Bile duct (tissue), 1 donor: ENCODE measurements around a stretch of chr3.

DNA sequence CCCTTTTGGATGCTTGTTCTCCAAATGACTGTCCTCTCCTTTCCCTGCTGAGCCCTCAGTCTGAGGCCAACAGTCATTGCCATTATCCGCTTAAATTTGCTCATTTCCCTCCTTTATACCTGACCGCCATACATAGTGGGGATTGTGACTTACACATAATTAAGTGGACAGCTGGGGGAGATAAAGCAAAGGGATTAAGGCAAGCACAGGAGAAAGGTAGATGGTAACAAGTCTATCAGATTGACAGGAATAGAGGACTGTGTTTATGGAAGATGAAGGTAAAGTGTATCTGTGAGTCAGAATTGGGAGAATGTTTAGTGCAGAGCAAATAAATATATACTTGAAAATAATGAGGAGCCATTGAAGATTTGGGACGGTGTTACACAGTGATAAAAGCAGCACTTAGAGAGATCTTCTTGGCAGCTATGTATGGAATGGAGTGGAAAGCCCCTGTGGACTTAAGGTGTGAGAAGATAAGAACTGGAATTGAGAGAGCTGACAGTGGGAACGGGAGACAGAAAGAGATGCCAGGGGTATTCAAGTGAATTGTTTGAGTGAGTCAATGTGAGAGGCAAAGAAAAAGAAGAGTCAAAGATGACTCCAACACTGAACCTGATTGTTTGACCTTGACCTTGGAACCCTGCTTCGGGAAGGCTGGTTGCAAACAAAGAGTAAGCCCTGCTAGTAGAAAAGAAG is 238.4 kb downstream of the BBX start:
- PRO-cap, result no peak

DNA sequence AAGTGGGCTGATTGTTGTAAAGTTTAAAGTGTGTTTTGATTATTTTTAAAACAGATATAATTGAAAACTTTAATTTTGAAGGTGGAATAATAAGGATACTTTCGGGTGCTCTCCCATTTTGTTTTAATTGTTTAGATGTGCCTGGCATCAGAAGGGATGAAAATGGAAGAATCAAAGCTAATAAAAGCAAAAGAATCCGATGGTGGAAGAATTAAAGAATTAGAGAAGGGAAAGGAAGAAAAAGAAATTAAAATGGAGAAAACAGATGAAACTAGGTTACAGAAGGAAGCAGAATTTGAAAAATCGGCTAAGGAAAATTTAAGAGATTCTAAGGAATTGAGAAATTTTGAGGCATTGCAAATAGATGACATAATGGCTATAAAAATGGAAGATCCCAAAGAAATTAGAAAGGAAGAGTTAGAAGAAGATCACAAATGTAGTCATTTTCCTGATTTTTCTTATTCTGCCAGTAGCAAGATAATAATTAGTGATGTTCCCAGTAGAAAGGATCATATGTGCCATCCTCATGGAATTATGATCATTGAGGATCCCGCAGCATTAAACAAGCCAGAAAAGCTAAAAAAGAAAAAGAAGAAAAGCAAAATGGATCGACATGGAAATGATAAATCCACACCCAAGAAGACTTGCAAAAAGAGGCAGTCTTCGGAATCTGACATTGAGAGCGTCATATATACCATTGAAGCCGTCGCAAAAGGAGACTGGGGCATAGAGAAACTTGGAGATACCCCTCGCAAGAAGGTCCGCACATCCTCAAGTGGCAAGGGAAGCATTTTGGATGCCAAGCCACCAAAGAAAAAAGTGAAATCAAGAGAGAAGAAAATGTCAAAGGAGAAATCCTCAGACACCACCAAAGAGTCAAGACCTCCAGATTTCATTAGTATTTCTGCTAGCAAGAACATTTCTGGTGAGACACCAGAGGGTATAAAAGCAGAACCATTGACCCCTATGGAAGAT is 250.0 kb downstream of the BBX start:
- PRO-cap, result no peak

GRCh38 chr3:107927308-107928184 is 163.3 kb downstream of the CD47 start:
- PRO-cap, result no peak

- PRO-cap, result no peak
Observed at GRCh38 chr3:108006975-108007360, 83.9 kb downstream of the CD47 start.

DNA sequence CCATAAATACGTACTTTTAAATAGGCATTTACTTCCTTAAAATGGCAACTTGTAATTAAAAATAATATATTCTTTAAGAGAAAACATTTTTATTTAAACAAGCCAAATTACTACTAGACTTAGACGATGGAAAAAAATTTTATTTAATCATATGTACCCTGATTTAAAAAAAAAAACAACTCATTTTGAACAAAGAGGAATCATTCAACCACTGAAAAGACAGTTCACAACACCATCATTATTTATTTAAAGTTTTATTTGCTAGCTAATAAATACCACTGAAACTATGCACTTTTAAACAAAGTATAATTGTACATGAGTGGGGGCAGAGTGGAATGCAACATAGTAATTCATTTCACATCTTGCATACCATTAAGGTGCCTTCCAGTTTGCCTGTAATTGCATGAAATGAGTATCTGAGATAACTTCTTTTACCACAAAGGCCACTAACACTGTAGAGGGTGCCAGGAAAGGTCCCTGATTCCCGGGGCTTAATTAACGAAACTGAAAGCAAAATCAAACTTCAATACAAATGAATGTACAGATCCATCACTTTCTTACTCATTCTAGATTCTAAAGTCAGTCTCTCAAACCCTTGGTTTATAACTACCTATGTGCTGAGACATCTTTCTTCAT is 2.3 kb downstream of the CD47 start:
- PRO-cap, result no peak

GRCh38 chr3:108093156-108093403 is 2.2 kb upstream of the CD47 start:
- PRO-cap, result no peak

- PRO-cap, result no peak
Observed at GRCh38 chr3:108149958-108150631, 59.3 kb upstream of the CD47 start.

GRCh38 chr3:108297661-108298474 is 1.5 kb downstream of the HHLA2 start:
- PRO-cap, result bidirectional peak, plus-strand start at chr3:108297949, minus-strand start at chr3:108297780

GRCh38 chr3:108588991-108589253 is 316 bp downstream of the CIP2A start:
- PRO-cap, result no peak

DNA sequence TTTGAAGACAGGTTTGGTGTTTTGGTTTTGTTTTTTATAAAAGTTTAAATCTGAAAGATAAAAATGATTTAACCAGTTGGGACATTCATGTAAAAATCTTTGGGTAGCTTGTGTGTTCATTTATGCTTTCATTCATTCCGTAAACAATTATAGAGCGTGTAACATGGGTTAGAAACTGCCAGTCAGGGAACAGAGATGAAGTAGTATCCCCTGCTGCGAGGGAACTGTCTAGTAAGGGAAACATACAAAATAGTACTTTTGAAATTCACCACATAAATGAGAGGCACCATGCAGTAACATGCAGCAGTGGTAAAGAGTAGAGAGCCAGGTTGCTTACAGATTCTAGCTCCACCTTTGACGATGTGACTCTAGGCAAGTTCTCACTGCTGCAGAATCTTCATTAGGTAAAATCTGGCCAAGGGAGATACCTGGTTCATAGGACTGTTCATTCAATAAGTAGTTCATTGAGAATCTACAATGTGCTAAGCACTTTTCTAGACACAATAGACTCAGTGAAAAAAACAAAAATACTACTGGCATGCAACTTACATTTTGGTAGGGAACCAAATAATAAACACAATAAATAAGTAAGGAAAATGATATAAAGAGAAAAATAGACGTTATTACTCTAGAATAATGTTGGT is 1.0 kb downstream of the DZIP3 start:
- PRO-cap, result no peak

DNA sequence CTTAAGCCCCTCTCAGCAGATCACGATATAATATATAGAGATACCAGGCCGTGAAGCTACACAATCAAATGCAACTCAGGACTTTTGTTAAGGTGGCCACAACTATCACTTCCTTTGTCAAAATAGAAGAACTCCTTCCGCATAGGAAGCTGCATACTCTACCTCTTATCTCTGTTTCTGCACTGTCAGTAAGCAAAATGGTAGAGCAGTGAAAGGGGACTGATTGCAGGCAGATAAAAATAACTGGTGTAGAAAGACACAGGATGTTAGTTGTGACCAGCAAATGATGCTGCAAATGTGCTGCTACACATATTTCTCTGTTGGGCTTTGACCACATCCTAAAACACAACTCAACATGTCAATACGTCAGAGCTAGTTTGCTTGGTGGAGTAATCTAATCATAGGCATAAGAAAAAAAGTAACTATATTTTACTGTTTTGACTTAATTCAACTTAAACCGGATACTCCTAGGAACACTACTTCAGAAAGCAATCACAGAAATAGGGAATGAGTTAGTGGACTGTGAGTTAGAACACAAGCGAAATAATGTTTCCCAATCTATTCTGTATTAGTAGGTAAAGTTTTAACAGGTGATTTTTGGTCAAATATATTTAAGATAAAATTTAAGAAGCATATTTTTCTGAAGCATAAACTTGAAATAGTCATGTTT is 16.2 kb upstream of the TRAT1 start:
- PRO-cap, result no peak

DNA sequence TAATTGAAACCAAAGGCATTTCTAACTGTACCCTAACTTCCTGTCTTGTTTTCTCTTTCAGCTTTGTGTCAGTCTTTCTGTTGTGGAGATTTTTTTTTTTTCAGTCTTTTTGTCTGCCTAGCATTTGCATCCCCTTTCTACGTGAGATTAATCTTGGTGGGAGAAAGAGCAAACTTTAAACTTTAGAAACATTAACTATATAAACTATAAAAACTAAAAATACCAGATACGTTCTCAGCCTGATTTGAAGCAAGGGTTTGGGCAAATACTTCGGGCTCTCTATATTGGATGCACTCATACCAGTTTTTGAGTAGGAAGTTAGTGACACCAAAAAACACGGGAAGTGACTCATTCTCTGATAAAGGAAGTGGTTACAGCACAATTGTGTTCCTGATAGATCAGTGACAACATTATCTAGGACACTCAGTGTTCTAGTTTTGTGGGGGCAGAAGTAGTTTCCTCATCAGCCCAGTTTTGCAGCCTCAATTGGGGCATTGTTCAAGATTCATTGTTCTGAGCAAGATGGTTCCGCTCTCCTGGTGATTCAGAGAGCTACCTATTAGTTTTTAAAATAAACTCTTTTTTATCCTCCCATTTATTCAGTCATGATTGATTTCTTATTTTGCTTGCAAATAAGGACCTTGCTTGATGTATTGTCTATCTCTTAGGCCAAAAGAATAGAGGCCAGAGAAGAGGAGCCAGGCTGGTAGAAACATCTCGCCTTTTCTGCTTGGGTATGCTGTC is 469.6 kb upstream of the DPPA4 start:
- PRO-cap, result no peak

- PRO-cap, result no peak
Observed at GRCh38 chr3:111019061-111019424, 52.6 kb upstream of the NECTIN3 start.

DNA sequence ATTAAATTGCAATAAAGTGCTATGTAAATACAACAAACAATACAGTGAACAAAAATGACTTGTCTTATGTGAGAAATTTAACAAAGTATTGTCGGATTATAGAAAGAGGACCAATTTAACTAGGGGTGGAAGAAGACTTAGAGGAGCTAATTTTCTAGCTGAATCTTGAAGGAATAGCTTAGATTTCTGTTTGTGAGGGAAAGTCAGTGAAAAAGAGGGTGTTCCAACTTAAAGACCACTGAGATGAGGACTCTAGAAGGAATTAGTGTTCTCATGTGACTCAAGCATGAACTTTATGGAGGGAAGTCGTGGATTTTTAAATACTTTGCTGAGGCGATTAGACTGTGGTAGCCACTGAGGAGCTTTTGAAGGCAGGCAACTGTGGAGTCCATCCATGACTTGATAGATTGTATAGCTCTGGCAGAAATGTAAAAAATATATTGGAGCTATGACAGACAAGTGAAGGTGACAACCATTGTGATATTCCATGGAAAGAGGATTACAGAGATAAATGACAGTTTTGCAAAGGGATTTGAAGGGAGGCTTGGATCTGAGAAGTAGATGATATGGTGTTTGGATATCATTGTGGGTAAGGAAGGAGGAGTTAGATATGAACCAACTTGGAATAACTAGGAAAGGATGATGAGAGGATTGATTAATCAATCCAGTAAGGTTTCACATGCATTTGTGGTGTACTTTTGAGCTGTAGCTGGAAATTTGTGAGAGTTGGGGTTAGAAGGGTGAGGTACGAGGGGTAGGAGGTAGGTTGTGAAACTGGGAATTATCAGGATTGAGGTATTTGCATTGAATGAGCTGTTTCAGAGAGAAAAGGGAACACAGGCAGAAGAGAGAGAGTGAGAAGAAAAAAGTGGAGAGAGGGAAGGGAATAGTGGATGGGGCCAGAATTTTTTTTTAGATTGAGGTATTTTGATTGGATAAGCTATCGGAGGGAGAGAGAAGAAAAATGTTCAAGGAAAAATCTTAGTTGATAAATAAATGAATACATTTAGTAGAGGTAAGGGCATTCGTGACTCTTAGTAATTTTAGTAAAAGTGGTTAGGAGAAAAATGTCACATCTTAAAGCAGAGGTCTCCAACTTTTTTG is 10.3 kb downstream of the NECTIN3 start:
- PRO-cap, result no peak

DNA sequence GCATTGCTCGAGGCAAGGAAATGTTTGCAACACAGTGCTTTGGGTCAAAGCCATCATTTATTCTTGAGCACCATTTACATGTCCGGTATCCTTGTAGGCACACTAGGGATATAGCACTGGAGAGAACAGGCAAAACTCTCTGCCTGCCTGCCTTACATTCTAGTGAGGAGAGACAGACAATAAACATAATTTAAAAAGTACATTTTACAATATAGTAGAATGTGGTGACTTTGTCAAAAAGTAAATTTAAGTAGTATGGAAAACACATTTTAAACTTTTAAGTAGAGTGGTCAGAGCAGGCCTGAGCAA is 2.4 kb upstream of the PHLDB2 start:
- PRO-cap, result no peak

DNA sequence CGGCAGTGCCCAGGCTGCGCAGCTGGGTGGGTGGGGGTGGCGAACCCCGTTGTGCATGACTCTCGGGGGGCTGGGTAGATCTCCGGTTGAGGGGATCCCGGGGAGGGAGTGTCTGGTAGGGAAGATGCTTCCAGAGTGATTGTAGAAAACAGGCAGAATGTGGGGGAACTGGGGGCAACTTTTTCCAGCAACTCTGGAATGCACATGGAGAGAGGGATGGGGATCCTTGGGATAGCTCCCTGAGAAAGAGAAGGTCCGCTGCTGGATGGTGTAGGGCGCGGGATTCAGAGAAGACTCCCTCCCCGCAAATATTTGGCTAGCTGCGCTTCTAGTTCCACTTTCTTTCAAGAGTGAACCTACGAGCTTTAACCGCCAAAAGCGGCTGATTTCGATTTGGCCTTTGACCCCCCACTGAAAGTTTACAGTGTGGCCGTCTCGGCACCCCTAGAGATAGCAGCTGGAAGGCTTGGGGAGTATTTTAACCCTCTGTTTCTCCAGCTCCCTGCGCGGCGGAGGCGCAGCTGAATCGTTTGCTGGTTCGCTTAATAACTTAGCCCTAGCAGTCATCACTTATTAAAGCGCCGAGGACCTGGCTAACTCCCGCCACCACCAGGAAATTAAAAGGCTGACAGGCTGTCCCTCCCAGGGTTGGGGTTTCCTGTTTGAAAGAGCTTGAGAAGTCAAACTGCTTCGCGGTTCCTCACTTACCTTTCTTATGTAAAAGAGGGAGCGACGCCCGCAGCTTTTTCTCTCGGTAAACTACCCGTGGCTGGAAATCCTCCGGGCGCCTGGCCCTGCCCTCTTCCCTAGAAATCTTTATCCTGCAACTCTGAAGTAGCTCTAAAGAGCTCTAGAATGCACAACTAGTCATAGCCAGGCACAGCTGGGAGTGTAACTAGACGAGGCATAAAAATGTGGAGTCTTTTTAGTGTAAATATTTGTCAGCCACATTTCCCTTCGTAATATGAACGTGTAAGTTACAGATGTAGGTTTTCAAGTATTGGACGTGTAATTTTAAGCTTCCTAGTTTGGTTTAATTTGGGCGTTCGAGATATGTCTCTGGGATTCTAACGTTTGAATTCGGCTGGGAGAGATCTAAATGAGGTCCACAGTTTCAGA is 1.2 kb downstream of the PHLDB2 start:
- PRO-cap, result bidirectional peak, plus-strand start at position 573 of the sequence, minus-strand start at position 547 of the sequence; bidirectional peak, plus-strand start at position 710 of the sequence, minus-strand start at position 717 of the sequence; bidirectional peak, plus-strand start at position 860 of the sequence, minus-strand start at position 771 of the sequence

DNA sequence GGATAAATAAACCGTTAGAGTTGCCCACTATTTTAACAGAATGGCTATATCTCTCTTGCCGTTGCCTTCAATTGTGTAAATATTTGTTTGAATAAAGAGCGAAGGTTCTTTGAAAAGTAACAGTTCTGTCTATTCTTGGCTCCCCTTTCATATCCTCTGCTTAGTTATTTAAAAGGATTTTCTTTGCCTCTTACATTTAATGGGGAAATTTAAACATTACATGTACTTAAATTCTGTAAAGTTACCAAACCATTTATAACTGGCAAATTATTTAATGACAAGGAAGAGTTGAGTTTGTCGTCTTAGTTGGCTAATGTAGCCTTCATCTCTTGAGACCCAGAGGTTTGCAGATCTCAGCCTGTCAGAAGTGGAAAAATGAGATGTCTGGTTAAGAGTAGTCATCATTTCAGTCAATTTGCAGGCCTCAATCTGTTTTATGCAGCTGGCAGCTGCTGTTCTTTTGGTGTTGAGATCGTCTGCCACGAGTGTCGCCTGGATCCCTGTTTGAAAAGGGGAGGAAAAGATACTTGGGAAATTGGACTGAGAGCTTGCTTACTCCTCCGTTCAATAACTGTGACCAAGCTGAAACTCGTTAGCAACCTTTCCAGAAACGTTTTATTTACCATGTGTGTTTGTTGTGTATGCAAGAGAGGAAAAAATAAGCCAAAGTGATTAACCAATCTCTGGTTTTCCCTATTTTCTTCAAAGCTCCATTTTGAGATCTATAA is 2.2 kb downstream of the PHLDB2 start:
- PRO-cap, result no peak

DNA sequence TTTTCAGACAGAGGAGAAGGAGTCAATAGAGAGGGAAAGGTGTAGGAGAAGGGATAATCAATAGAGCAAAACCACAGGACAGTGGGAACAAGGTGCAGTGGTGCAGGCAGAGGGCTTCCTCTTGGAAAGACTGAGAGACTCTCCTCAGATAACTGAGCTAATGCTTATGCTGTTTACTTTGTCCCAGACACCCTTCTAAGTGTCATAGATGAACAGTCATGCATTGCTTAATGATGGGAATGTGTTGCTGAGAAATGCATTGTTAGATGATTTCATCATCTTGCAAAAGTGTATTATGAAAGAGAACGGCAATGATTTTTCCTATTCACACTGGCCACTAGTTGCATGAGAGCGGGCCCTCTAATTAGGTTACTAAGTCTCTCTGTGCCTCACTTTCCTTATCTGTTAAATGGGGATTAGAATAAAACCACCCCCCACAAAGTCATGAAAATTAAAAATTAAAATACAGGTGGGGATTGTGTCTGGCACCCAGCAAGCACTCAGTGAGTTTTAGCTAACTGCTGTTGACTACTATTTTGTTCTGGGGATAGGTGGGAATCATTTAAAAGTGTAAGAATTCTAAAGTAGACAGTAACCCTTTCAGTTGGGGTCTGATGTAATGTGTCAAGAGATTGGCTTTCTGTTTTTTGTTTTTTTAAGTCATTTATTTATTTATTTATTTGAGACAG is 45.8 kb downstream of the PHLDB2 start:
- PRO-cap, result no peak

DNA sequence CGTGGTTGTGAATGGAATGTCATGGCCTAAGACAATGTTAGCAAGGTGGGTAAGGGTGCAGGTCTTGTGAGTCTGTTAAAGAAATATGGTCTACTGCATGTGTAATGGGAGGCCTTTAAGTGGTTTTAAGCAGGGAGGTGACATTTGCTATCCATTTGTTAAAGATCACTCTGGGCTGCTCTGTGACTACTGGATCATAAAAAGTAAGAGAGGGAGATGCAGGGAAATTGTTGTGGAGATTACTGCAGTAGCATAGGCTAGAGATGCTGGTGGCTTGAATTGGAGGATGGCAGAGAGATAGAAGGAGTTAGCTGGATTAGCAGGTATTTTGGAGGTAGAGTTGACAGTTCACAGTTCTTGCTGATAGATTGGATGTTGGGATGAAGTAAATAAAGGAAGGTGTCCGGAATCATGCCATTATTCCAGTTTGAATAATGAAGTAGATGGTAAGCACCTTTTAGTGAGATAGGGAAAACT is 32.2 kb upstream of the ABHD10 start:
- PRO-cap, result no peak

GRCh38 chr3:111999849-112000914 is 1.5 kb downstream of the TAGLN3 start:
- PRO-cap, result no peak